Hematopoietic multipotent progenitor cell (in vitro differentiated cells): ENCODE measurements around a stretch of chr7.

GRCh38 chr7:27187787-27188142, 2.7 kb upstream of the HOXA11 start:
- CAGE, long polyA plus RNA, result no peak

GRCh38 chr7:27198646-27199301, 1.1 kb downstream of the HOXA13 start:
- CAGE, long polyA plus RNA, result no peak

GRCh38 chr7:27364164-27364867, 121.7 kb downstream of the EVX1 start:
- CAGE, long polyA plus RNA, result no peak

DNA sequence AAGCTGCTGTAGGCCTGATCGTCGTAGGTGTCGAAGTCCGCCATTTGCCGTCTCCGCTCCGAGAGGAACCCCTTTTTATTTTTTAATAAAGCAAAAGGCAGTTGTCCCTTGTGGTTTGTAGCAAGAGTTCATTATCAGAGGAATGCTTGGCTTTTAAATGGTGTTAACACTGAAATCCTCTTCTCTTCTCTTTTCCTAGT, 204.0 kb downstream of the HIBADH start:
- CAGE, long polyA plus RNA, result no peak

DNA sequence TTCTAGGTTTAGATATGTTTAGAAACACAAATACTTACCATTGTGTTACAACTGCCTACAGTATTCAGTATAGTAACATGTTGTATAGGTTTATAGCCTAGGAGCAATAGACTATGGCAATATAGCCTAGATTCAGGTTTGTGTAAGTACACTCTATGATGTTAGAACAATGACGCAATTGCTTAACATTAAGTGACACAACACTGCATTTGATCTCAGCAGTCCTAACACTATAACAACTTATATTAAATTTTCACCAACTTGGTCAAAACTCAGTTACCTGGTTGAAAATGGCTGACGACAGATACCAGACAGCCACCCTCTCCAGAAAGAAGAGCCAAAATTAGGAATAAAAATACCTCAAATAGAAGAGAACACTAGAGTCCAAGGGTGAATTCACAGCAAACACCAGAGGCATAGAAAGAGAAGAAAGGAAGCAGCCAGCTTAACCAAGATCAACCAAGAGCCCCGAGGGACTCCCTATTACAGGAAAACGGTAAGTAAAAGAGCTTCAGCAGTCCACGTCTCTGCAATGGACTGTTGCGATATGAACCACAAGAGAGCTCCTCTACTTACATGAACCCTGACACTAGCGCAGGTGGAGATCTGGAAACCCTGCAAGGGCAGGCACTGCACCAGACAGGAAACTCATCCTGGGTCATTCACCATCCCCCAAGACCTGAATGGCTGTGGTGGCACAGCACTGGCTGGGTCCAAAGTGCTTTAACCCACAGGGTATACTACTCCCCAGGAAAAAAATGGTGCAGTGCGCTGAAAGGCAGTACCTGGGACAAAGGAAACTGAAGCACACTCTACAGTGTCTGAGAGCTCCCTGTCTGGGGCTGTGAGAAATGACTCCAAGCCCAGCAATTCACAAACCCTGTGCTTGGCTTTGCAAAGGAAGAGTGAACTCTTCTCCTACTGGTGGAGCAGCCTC, 45.2 kb downstream of the HIBADH start:
- CAGE, long polyA plus RNA, result no peak

DNA sequence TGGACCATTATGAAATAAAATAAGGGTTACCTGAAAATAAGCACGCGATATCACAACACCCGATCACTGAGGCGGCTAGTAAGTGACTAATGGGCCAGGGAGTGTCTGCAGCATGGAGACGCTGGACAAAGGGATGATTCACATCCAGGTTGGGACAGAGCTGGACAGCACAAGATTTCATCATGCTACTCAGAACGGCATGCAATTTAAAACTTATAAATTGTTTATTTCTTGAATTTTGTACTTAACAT, 15.6 kb downstream of the HIBADH start:
- CAGE, long polyA plus RNA, result no peak

DNA sequence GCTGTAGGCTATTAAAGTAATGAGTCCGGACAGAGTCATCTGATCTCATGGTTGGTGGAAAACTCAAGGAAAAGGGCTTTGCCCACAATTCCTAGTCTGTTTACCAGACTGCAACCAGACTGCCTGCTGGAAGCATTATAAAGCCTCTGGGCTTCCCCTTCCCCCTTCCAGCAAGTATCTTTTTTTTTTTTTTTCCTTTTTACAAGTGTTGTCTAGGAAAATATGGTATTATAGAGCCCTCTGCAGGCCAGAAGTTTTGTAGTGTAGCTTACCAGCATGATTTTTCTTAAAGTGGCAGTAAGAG, 181.1 kb downstream of the TAX1BP1 start:
- CAGE, long polyA plus RNA, result no peak

DNA sequence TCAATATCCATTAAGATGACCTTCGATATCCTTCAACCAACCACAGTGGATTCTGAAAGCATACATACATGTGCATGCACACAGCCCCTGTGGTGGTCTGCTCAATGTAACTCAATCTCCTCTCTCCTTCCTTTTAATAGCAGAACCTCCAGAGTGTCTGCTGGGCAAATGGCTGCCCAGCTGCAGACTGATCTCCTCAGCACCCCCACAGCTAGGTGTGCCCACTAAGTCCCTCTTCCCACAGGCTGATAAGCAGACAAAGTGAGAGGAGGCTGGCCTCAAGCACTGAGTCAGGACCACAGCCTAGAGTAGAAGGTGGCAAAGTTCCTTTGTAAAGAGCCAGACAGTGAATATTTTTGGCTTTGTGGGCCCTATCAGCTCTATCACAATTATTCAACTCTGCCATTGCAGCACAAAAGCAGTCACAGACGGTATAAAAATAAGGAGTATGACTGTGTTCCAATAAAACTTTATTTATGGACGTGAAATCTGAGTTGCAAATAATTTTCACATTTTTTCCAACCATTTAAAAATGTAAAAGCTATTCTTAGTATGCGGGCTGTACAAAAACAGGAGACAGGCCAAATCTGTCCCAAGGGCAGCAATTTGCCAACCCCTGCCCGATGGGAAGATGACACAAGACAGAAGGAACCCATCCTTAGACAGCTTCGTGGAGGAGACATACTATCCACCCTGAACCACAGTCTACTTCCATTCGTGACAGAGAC, 23.4 kb downstream of the JAZF1 start:
- CAGE, long polyA plus RNA, result no peak

GRCh38 chr7:28408959-28409221, 3.4 kb upstream of the CREB5 start:
- CAGE, long polyA plus RNA, result no peak

DNA sequence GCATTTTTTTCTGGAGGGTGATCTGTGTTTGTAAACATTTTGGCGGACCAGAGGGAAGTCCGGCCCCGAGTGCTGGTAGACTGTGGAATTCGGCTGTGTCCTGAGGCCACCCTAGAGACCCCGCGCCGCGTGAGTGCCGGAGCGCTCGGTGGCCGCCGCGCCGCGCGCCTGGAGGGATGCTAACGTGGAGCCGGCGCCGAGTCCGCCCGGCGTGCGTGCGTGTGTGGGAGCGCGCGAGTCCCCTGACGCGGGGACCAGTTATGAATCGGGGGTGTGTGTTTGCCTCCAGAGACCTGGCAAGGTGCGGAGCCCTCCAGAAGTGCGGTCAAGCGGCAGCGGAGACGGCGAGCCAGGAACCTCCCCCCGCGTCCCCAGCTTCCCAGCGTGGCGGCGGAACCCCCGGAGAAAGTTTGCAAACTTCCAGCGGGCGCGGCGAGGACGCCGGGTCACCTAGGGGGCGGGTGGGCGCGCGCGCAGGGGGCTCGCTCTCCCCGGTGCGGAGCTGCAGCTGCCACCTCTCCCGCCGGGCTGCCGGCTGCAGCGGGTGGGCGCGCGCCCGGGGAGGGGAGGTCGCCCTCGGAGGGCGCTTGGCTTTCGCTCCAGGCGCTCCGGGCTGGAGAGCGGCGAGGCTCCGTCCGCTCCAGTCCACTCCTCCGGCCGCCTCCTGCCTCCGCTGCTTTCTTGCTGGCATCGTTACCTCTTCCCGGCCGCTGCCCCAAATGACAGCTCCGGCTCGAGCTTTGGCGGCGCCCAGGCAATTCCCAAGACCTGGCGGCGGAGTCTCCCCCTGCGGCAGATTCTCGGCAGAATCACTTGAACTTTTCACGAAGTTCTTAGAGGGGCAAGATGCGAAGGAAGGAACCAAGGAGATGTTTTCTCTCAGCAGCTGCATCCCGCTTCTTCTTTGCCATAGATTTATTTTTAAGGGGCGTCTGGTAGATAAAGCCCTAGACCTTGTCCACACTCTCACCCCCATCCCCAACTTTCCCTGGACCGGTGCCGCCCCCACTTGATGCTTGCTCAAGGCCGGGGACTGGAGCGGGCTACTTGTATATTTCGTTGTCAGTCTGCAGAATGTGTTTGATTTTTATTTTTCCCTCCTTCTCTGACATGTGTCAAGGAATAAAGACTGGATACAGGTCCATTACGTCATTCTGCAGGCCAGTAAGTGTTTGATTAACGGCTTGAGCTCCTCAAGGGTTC, 2.3 kb upstream of the CREB5 start:
- CAGE, long polyA plus RNA, result no peak

DNA sequence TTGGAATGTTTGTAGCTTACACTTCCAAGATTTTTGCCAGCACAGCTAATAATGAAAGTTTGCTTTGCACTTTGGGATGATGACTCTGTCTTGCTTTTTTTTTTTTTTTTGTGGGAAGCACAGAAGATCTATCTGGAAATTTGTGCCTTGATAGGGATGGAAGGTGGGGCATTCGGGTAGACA, 225.6 kb downstream of the TRIL start:
- CAGE, long polyA plus RNA, result no peak

DNA sequence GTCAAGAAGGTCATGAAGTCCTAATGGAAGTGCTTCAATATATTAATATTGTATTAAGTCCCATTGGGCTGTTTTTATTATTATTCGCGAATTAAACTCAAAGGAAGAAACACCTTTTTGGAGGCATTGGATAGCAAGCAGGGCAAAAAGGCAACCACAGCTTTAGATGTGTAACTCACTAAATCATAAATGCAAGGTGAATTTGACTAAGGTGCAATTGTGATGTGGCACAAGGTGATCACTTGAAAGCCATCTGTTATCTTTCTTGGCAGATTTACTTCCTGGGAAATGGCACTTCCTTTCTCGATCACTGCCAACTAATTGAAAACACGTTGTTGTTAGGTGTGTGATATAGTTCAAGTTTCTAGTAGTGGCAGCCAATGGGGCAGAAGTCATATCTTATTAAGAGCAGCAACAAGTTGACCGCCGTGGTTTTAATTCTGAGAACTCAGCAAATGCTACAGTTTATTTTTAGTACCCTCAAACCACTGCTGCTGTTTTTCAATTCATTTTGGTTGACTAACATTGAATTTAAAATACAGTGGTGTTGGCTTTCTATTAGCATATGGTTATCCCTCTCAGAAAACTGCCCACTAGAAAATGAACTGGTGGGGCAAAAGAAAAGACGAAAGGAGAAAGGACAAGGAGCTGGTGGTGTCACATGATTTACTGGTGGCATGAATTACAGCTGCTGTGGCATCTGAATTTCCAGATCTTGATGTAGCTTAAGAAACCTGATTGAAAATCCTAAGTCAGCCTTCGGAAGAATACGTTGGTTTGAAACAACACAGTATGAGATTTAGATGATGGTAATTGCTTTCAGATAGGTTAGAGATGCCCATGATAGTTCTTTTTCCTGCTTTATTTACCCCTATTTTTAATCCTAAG, 1.7 kb downstream of the CHN2 start:
- CAGE, long polyA plus RNA, result no peak

DNA sequence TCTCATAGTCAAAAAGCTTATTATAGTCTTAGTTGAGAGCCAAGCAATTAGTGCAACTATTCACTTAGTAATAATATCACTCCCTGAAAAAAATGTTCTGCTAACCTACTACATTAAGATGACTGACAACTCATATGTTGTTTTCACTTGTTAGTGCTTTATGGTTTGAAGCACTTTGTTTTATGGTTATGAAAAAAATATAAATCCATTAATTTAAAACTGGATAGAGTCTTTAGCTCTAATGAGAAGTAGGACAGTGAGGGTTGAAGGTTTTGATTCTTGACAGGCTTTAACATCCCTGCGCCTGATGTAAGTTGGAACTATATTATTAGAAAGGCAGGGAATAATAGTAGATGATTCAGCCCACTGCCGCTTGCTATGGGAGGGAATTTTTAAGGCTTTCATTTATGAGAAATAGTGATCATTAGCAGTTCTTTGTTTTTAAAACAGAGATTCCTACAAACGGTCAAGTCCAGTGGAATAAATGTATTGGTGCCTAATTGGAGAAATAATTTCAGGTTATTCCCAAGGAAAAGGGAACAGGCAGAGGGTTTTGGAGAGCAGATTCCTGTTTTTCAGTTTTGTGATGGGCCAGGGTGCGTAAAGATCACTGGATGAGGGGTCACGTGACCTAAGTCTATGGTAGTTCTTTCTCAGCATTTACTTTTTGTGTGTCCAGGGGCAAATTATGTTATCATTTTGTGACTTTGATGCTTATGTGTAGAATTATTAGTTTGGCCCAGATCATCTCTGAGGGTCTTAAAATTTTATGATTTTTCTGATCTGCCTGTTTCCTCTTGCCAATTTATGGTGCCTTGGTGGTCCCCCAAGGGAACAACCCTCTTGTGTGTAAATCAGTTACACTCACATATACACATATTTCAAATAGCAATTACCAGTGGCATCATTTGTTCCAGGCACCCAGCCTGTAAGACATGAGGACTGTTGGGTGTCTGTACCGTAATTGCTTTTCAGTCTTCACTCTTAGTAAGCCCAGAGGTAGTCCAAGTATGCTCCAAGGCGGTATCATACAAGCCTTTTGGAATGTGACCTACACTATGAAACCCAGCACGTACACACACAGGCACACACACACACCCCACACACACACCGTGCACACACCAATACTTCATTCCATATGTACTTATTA, 15.1 kb downstream of the CHN2 start:
- CAGE, long polyA plus RNA, result no peak

- CAGE, long polyA plus RNA, result no peak
Measured at GRCh38 chr7:29228699-29229038, 34.1 kb downstream of the CHN2 start.

DNA sequence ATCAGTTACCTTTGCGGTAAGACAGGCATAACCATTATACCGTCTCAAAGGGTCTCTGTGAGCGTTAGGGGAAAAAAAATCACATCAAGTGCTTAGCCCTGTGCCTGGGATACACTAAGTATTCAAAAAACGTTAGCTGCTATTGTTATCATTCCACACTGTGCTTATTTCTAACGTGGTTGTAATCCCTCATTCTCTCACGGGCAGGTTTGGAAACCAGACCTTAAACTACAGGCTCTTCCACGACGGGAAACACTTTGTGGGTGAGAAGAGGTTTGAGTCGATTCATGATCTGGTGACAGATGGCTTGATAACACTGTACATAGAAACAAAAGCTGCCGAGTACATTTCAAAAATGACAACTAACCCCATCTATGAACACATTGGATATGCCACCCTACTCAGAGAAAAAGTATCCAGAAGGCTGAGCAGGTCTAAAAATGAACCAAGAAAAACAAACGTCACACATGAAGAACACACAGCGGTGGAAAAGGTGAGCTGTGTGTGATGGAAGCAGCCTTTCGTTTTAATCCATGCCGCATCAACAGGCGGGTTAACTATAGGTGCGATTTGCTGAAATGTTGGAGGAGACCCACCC, 163.2 kb upstream of the PRR15 start:
- CAGE, long polyA plus RNA, result no peak

GRCh38 chr7:29468149-29468672, 95.4 kb upstream of the PRR15 start:
- CAGE, long polyA plus RNA, result no peak

- CAGE, long polyA plus RNA, result no peak
Measured at GRCh38 chr7:29479315-29480437, 84.0 kb upstream of the PRR15 start.

DNA sequence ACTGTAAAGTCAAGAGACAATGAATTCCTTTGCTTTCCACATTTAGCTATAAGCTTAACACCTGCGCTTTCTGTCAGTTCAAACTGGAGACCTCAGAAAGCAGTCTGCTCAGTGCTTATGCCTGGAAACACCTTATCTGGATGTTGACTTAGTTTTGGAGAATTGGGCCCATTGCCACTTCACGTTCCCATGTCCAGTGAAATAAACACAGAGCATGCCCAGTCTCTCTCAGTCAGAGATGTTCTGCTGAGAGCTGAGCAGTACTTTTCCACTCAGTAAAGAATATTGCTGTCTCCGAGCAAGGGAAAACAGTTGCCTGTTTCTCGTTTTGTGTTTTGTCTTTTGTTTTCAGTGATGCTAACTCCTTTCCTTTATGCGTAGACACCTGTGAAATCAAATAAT, 83.2 kb upstream of the PRR15 start:
- CAGE, long polyA plus RNA, result no peak

DNA sequence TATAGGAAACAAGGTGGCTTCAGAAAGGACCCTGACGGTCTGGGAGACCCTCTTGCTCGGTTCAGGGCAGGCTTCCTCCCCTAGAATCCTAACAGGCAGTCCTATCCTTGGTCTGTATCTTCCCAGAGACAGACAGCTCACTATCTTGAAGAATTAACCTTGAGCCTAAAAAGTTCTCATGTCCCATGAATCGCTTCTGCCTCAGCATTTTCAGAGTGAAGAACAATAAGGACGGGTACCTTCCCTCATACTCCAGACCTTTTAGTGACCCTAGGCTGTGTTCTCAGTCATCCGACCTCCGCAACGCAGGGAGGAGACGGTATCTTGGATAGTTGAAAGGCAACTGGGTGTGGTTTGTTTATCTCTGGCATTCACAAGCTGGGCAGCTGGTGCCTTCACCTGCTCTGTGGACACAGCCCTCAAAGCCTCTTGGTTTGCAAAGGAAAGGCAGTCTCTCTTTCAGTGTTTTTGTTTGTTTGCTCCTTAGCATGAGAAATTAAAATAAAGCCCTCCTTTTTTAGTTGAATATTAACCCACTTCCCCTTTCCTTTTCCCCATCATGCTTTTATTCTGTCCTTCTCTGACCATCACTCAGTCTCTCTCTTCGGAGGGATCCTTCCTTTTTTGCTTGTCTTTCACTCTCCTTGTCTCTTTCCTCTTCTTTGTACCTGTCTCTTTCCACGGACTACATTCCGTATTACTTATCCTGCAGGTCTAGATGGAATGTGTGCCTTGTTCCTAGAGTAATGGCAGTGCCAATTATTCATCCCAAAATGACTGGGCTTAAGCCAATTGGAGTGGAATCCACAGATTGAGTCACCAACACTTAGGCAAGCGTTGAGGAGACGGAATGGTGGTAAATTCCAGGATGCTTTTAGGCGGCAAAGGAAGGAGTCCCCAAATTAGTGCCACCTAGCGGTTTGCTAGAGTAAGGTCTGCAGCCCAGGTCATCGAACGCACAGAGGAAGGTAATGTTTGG, 45.7 kb downstream of the PRR15 start:
- CAGE, long polyA plus RNA, result no peak

GRCh38 chr7:29770030-29770613, 36.2 kb upstream of the WIPF3 start:
- CAGE, long polyA plus RNA, result no peak